Penis (tissue), 1 donor: ENCODE measurements around a stretch of chr10.

- PRO-cap: no peak
Measured at GRCh38 chr10:13339974-13340267, 8.2 kb downstream of the SEPHS1 start.

DNA sequence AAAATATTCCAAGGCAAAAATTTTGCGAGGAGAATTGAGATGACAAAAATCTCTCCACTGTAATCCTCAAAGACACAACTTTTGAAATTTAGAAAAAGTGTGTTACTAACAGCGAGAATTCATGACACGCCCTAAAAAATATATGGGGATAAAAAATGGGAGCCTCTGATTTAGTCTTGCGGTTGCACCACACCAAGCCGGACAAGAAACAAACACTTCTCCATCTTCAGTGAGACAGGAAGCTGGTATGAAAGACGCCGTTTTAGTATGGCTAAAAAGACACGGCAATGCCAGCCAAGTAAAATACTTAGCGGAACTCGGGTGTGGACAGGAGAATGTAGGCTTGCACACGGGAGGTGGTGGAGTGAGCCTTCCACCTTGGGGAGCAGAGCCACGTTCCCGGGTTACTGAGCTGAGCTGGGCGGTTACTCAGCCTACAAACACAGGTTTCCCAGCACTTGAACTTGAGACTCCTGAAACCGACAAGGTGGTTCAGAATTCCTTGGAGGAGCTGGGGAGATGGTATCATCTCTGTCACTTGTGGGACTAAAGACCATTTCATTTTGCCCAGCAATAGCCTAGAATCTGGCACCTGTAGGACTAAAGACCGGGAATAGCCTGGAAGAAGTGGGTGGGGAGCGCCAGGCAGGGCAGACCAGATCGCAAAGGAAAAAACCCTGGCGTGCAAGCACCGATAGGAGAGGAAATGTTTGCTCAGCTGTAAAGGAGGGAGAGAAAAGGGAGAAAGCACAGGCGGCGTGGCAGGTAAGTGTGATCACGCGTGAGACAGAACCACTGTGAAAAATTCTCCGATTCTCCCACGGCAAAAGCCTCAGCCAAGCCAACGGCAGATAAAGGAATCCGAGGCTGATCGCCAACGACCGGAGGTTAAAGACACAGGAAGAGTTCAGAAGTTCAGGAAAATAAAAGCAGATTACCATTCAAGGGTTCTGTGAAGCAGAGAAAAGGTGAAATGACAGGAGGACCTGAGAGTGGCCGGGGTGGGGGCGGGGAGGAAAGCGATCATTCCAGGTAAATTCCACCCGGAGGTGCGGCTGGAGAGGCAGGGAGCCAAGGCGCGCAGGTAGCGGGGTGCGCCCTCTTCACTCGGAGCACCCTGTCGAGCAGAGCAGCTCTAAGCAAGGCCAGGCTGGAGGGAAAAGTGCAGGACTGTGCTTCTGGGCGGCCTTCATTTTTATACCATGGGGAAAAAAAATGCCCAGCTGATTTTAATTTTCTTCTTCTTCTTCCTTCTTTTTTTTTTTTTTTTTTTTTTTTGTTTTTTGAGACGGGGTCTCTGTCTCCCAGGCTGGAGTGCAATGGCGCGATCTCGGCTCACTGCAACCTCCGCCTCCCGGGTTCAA lies 35.0 kb upstream of the SEPHS1 start:
- PRO-cap: no peak

DNA sequence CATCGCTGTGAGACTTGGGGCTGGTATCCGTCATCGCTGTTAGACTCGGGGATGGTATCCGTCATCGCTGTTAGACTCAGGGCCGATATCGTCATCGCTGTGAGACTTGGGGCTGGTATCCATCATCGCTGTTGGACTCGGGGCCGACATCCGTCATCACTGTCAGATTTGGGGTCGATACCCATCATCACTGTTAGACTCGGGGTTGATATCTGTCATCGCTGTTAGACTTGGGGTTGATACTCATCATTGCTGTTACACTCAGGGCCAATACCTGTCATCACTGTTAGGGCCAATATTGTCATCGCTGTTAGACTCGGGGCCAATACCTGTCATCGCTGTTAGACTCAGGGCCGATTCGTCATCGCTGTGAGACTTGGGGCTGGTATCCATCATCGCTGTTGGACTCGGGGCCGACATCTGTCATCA lies 55.5 kb downstream of the BEND7 start:
- PRO-cap: no peak

DNA sequence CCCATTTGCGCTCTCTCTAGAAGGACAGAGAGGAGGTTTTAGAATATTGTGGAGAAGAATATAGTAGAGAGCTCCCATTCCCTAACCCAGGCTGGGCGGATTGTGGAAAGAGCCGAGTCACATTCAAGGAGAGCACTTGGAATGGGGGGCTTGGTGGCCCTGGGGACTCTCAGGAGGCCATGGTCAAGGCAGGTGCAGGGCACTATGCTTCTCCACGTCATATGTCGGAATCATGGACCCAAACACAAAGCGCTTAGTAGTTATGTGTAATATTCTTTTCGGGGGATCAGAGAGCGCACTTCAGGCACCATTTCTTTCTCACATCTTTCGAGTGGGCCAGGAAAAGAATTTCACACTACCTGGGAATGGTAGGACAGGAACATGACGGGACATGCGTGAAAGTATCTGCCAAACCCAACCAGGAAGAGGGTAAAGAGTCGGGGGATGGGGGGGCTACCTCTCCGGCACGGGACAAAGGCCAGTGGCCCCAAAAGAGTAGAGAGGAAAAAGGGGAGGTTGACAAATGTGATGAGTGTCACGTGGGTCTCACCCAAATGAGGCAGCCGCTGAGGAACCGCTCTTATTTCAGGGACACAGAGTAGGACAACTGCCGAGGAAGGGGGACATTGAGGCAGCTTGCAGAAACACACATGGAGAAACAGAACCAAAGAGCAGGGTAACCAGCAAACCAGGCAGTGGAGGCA lies 769 bp upstream of the BEND7 start:
- PRO-cap: no peak

DNA sequence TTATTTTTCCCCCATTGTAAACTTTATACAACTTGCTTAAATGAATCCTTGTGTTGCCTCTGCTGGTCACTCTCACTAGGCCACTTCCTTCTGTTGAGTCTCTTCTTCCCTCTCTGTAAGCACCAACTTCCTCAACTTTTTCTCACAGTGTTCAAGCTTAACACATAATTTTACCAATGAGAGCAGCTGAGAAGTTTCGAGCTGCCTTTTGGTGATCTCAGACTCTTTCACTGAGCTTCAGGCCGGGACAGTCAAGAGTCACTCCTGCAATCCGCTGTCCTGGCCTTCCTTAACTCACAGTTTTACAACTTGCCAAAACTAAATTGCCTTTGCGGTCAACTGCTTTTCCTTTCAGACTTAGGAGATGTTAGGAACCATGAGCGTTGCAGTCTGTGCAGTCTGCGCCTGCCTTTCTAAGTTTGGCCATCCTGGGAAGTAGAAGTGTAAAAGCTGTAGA lies 47.5 kb downstream of the PRPF18 start:
- PRO-cap: unidirectional peak, minus-strand start at position 232 of the sequence

DNA sequence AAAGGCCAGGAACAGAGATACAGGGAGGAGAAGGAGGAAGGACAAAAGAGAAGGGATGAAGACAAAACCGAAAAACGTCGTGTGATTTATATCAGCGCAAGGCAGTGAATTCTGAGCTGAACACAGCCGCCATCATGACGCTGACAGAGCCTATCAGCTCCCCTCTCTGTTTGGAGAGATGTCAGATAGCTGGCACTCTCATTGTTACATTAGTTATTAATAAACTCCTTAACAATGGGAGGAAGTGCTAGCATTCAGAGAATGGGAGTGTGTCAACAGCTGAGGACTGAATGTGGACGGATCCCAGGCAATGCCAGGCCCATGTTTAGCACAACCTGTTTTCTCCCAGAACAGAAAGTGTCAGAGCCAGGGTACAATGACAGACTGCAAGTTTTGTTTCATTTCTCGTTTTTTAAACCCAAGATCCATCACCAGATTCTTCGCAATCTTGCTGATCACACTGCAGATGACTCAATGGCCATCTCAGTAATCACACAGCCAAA lies 99.5 kb downstream of the PRPF18 start:
- PRO-cap: no peak

DNA sequence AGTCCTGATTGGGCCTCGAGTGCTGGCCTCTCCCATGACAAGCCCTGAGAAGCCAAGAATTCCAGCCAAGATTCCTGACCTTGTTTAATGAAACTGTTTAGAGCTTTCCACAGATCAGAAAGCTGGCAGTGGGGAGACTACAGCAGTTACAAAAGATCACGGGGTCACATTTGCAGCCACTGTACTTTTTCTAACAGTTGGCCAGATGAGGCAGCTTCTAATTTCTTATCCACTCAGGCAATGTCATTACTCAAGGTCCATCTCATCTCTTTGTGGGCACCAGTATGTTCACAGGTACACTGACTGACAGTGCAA lies 250.6 kb downstream of the PRPF18 start:
- PRO-cap: no peak

DNA sequence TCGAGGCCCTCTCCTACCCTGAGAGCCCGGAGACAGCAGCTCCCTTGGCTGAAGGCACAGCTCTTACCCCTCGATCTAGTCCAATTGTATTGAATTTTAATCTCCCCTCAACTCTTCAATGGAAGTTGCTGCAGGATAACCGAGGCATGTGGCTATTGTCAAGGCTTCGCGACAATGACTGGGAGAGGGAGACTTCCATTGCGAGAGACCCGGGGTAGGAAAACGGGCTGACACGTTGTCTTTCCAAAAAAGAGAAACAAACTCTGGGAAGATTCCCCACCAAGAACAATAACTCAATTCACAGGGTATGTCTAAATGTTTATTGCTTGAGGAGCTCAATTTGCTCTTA lies 305.4 kb downstream of the PRPF18 start:
- PRO-cap: no peak

DNA sequence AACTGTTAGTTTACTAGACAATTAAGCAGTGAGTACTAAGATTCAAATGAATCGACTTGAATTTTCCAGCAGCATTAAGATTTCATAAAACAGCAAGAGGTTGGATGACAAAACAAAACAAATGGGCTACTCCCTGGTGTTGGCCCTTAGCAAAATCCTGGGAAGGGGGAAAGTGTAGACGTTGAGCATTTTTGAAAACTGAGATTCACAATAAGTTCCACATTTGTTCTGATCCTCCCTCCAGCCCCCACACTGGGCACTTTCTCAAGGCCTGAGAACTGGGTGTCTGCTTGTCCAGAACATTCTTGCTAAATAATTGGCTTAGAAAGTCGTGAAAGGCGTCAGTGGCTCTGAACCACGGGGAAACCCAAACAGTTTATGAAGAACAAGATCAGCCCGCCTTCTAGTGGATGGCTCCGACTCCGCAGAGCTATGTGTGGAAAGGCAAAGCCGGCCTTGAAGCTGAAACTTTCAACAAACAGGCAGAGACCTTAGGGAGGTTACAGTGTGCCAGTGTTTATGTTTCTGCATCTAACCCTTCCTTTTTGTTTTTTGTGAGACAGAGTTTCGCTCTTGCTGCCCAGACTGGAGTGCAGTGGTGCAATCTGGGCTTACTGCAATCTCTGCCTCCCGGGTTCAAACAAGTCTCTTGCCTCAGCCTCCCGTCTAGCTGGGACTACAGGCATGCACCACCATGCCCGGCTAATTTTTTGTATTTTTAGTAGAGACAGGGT lies 370.1 kb downstream of the PRPF18 start:
- PRO-cap: no peak

DNA sequence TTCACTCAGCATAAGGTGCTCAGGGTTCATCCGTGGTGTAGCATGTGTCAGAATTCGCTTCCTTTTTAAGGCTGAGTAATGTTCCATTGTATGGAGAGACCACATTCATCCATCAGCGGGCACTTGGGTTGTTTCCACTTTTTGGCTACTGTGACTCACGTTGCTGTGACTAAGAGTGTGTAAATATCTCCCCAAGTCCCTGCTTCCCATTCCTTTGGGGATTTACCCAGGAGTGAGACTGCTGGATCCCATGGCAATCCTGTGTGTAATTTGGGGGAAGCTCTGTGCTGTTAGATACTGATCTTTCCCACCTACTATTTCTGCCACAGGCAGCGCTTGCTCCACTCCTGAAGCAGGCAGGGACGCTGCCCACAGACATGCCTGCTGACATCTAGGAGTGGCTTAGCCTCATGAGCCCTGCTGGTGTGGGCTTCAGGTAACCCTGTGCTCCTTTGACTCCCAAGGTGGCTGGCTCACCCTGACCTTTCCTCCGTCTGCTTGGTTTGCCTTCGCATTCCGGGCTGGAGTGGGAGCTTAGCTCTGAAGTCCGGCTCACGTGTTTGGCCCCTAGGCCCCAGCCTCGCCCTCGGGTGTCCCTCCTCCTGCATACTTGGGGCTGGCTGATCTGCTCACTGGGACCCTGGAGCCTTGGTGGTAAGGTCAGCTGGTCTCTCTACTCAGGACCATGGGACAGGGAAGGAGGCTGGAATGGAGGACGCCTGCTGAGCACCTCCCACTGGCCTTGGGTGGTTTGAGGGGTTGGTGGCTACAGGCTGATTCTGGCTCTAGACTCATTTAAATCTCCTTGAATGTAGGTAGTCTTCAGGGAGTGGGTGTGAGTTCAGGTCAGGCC lies 345.8 kb downstream of the FRMD4A start:
- PRO-cap: no peak

GRCh38 chr10:14185415-14186032 lies 145.2 kb downstream of the FRMD4A start:
- PRO-cap: no peak

DNA sequence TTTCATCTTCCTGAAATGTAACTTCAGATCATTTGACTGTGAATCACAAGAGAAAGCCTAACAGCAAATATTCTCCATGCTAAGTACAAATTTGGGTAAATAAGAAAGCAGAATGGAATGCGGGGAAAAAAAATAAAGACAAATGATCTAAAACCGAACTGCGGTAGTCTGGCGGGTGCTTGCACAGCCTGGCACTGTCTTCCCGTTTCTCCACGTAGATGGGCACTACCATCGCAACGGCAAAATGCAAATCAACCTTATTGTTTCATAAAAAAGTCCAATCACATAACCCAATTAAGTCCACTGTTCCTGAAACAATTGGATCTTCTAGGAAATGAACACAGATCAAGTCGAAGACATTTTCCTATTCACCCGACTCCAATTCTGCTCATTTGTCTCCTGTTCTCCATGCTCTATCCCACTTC lies 74.6 kb upstream of the FRMD4A start:
- PRO-cap: no peak

DNA sequence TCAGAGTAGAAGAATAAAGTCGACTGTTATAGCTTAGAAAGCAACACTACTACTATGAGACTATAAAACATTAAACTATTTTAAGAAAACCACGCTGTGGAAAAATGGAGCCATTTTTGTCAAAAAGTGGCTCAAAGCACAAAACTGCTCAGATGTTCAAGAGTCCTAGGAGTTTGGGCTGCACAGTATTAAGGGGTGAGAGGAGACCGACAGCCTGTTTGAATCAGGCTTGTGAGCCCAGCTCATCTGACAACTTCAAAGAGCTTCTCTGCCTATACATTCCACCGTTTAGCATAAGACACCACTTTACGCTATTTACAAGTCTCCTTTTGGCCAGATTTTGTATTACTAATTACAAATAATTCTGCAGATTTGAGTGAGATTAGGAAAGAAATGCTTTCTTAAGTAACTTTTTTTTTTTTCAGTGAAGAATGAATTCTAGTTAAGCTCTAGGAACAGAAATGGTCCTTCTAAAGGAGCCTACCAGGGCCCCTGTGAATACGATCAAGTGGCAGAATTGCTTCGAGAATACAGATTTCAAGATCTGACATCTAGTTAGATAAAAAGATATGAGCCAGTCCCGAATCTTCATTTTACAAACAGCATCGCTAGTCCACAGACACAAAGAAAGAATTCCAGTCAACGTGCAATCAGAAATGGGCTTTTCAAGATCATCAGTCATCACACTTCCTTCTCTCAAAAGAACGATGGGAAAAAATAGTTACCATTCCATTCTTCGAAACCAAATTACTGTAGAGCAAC lies 188.2 kb upstream of the FRMD4A start:
- PRO-cap: no peak

- PRO-cap: no peak
Measured at GRCh38 chr10:14570616-14571490, 203.8 kb downstream of the FAM107B start.

- PRO-cap: no peak
Measured at GRCh38 chr10:14574221-14575077, 200.2 kb downstream of the FAM107B start.

DNA sequence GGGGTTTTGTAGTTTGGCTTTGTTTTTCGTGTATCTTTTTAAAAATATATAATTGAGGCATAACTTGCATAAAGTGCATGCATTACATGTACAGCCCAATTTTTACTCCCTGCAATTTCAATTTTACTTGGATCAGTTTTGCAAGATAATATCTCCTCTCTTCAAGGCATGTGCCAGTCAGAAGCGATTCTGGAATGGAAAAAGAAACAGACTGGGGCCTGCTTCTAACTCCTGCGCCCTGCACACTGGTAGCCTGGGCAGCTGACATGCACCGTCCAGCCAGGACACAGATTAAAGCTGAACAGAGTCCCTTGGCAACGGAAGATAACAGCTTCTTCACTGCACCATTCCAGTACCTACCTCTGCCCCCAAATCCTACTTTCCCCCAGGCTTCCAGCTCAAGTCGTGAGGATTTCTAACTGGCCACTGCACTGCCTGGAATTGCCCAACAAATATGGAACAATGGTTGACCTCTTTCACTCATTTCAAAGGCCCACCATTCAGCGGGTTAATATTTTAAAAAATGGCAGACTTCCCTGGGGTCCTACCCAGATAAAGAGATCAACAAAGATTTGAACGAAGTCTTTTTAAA lies 182.1 kb downstream of the FAM107B start:
- PRO-cap: no peak

GRCh38 chr10:14604725-14605133 lies 170.0 kb downstream of the FAM107B start:
- PRO-cap: bidirectional peak, plus-strand start at chr10:14605017, minus-strand start at chr10:14605008

- PRO-cap: no peak
Measured at GRCh38 chr10:14659416-14660283, 115.0 kb downstream of the FAM107B start.

DNA sequence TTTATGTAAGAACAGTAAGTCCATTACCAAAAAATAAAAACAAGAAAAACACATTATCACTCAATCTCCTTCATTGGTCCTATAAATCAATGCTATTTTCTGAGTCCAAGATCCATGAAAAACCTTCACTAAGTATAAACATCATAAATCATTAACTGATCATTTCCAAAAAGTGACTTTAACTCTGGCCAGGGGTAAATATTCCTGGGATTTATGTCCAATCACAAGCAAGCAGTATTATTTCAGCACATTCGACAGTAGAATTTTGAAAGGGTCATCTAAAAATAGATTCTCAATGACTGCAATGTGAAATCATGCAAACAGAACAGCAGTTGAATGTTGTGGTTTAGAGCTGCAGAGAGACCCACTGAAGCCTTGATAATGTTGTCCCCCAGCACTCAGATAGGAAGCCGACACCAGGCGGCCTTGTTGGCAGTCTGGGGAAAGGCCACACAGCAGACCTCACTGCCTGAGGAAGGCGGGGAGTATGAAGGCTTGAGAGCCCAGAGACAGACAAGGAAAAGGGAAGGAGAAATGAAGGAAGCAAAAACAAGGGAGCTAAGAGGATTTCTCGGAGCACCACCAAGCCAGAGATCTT lies 38.1 kb downstream of the FAM107B start:
- PRO-cap: no peak

DNA sequence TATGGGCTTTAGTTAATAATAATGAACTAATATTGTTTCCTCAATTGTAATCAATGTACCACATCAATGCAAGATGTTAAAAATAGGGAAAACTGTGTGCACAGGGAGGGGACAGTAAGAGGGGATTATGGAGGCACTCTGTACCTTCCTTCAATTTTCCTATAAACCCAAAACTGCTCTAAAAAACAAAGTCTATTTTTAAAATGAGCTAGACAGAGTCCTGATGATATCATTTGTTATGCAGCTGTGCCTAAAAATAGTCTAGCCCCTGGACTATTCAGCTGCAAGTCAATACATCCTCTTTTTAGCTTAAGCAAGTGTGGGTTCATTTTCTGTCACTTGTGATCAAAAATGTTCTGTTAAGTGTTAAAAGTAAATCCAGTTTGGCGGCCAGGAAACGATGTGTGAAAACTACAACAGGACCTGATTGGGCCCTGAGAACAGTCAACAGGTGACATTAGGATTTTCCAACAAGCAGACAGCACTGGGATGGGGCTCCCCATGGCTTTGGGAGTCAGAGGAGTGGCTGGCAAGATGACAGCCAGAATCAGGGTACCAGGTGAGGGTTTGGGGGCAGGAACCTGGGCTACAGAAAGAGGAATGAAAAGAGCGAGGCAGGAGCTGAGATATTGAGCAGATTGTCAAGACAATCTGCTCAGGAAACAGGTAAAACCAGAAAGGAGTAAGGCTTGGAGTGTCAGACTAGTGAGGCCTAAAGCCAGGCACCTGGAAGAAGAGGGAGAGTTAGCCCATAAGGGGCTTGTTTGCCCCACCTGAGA lies 33.9 kb downstream of the FAM107B start:
- PRO-cap: no peak